Progenitor cell of endocrine pancreas (in vitro differentiated cells): ENCODE measurements around a stretch of chr14.

DNA sequence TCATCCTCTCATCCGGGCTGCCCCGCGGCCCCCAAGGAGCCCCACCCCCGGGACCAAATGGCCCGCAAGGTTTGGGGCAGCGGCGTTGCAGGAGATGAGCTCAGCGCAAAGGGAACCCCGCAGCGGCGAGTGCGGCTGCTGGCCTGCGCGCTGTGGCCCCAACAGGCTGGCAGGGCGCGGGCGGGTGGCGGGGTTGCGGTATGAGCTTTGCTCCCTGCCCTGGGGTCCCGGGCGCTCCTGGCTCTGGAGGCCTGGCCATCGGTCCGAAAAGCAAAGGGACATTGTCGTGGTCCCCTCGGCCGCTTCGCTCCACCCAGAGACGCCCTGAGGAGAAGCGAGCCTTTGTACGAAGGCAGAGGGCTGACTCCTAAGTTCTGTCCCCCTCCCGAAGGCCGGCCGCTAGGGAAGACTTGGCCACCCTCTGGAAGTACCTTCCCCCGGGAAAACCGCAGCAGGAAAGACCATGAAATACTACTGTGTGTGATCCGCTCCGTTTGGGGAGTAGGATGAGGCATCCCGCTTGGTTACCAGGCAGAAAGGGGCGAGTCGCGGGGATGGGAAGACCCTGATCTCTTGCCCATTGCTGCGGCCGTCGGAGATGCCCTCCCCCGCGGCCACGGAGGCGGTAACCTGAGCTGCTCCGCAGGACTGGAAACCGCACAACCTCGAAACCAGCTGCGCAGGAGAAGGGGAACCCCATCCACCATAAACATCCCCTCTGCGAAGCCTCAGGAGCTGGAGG is 637 bp upstream of the NID2 start:
- PRO-cap = no peak

DNA sequence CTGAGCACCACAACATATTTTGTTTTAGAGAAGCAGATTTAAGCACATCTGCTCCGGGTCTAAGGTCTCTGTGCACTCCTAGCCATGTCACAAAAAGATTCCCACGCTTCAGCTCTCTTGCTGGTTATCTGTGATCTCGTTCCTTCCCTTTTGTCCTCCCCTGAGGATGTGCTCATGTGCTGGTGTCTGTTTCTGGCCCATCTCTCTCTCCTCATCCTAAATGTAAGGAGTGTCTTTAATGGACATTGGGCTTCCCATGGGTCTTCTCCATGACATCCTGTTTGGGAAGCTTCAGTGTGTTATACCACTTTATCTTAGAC is 53.7 kb upstream of the GNPNAT1 start:
- PRO-cap = no peak

DNA sequence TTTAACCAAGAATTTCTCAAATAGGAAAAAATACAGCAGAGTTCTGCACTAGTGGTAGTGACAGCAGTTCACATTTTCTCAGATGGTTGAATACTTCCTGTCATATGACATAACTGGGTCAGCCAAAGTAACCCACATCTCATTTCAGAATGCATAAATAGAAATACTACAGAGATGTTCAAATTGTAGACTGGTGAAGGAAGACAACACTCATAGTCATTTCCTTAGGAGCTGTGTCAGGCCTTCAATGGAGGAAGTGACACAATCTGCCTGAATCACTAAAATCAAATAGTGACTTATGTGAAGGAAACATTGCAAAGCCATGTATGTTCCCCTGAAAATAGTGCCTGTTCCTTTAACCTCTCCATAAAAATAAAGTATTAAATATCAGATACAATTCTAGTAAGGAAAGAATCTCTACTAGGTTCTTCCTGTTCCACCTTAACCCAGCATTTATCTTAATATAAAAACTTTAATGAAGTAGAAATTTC is 32.3 kb downstream of the FERMT2 start:
- PRO-cap = no peak

DNA sequence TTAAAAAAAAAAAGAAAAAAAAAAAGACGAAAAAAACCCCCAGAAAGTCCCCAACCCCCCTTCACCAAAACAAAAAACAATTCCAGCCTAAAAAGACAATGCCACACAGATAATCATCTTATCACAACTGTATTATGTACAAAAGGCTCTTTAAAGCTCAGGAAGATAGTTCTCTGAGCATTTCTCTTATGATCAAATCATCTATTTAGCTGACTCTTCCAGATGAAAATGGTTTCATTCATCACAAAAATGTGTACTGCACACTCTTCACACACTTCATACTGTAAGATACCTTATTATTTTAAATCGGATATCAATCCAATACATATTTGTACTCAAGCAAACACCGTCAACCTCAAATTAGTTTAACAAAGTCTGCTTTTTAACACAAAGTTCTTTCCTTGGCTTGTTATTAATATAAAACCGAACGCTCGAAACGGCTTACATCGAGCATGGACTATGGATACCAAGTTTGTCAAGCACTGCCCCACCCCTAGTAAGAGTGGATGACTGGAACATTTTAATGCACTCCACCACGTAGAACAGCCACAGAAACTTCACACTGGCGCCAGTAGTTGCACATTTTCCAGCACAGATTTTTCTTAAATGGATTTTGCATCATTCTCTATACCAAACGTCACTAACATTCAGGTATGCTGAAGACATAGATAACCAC is 1.3 kb downstream of the FERMT2 start:
- PRO-cap = bidirectional peak, plus-strand start at position 526 of the sequence, minus-strand start at position 414 of the sequence

GRCh38 chr14:53237425-53237993 is 84.4 kb upstream of the DDHD1 start:
- PRO-cap = no peak

DNA sequence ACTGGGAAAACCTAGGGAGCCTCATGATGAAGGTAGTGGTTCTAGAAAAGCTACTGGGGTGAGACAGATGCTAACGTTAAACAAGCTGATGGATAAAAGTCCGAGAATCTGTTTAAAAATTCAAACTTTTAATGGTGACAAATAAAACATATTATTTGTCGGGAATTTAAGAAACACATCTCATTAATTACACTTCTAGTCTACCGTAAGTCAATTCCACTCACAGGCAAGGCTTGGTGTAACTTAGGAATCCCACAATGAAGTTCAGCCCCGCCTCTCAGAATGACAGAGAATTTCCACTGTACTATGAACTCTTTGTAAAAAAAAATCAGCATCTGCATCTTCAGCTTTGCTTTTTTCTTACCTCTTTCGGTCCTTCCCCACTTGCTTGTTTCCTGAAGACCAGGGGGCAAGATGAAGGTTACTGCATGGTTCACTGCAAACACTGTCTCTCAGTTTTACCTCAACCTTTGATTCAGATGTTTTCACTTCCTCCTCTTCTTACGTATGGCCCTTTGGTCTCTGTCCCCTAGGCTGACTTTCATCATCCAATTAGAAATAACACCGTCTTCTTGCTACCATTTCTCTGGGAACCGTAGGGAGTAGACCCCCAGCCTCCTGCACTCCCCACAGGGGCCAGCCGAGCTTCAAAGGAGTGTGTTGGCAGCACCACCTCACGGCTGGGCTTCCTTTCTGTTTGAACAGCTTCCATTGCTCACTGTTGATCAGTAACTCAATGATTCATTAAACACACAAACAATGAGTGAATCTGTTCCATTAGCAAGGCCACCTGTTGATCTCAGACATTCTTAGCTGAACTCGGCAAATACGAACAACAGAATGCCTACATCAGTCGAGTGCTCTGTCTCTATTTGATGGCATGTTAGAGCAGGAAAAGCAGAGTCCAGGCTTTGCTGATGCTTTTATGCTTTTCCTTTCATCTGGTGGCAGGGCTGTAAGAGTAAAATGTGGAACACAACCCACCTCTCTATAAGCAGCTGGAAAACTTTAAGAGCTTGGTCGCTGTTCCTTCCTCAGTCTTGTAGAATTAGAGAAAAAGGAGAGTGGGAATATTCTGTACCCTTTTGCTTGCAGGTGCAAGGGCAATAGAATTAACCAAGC is 343.0 kb downstream of the BMP4 start:
- PRO-cap = bidirectional peak, plus-strand start at position 806 of the sequence, minus-strand start at position 649 of the sequence

- PRO-cap = unidirectional peak, minus-strand start at chr14:53963763
Measured at GRCh38 chr14:53963504-53964115, 7.0 kb upstream of the BMP4 start.

- PRO-cap = no peak
Measured at GRCh38 chr14:54253559-54254049, 143.2 kb upstream of the CDKN3 start.

- PRO-cap = no peak
Measured at GRCh38 chr14:54440066-54440804, 939 bp downstream of the CNIH1 start.

DNA sequence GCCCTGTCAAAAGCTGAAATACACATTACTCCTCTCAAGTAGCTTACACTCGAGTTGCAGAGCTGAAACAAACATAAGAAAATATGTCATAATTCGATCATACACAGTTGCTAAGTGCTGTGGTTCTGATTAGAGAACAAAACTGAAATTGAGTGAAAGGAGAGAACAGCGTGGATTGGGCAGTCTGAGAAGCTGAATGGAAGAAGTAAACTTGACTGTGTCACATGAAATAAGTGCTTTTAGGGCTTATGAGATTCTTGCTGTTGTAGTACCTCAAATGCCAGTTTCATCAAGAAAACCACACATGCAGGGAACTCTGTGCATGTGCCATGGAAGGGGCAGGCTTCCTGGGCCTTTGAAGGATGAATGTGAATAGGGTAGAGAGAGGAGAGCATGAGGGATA is 7.2 kb downstream of the SAMD4A start:
- PRO-cap = no peak

DNA sequence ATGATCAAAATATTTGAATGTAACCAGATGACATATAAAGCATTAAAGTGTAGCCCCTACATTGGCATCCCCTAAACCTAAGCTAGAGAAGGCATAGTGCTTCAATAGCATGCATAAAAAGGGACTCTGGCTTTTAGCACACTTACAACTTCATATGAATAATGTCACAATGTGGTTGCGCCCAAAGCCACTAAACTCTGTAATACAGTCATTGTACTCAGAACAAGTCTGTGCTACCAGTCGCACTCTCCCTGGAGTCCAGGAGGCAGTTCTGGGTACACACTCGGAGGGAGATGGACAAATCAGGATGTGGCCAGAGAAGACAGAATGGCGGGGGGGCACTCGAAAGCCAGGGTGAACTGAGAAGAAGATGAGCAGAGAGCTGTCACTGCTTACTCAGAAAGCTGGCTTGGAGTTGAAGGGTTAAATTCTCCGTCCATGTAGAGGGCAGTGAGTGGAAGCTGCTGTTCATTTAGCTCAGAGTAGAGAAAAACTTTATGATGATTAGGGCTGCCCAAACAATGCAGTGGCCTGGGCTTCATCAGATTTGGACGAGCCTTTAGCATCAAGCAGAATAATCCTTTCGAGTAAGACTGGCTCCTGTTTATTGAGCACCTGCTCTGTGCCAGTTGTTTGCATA is 10.6 kb downstream of the SAMD4A start:
- PRO-cap = no peak

- PRO-cap = no peak
Measured at GRCh38 chr14:54605906-54606723, 39.2 kb downstream of the SAMD4A start.

DNA sequence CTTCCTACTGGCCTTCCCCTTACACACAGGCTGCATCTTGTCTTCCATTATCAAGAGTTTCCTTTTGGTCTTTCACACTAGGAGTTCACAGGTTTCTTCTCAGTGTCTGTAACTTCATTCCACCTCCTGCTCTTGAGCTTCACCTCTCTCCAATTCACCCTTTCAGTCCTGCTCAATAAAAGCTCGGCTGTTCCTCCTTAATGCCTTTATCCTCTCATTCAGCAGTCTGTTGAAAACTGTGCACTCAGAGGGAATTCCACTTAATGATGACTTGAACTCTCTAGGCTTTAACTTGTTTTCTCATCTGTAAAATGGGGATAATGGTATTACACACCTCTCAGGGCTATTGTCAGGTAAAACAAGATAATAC is 73.9 kb downstream of the SAMD4A start:
- PRO-cap = no peak

GRCh38 chr14:54648218-54648749 is 81.4 kb downstream of the SAMD4A start:
- PRO-cap = no peak

GRCh38 chr14:54650333-54650882 is 83.5 kb downstream of the SAMD4A start:
- PRO-cap = no peak

DNA sequence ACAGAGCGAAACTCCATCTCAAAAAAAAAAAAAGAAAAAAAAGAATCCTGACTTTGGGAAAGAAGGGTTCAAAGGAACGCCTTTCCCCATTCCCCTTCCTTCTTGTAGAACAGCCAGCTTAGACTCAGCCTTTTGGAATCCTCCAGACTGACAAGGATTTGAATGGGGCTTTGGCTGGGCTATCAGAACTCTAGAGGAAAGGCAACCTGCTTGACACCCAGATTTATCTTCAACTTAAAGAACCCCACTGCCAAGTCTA is 152.0 kb downstream of the SAMD4A start:
- PRO-cap = no peak

GRCh38 chr14:54784725-54785104 is 117.9 kb downstream of the GCH1 start:
- PRO-cap = no peak

GRCh38 chr14:54785105-54785773 is 117.4 kb downstream of the GCH1 start:
- PRO-cap = no peak

GRCh38 chr14:54838975-54839604 is 63.5 kb downstream of the GCH1 start:
- PRO-cap = no peak

GRCh38 chr14:55077025-55077606 is 25.7 kb downstream of the MAPK1IP1L start:
- PRO-cap = no peak